Bronchus fibroblast of lung (primary cell): ENCODE measurements around a stretch of chr7.

- RAMPAGE, long total RNA, result no peak
These were observed 2.3 kb upstream of the FSCN3 start for GRCh38 chr7:127591034-127591916.

GRCh38 chr7:127666790-127667575 lies 15.0 kb downstream of the SND1 start:
- RAMPAGE, long total RNA, result no peak

GRCh38 chr7:128028971-128029317 lies 2.3 kb downstream of the LRRC4 start:
- RAMPAGE, long total RNA, result no peak

GRCh38 chr7:128031993-128032740 lies 930 bp upstream of the LRRC4 start:
- RAMPAGE, long total RNA, result no peak

- RAMPAGE, long total RNA, result no peak
These were observed 57.0 kb upstream of the LRRC4 start for GRCh38 chr7:128088258-128088531.

- RAMPAGE, long total RNA, result no peak
These were observed 39.9 kb downstream of the RBM28 start for GRCh38 chr7:128303855-128304164.

GRCh38 chr7:128339500-128340193 lies 4.1 kb downstream of the RBM28 start:
- RAMPAGE, long total RNA, result no peak

DNA sequence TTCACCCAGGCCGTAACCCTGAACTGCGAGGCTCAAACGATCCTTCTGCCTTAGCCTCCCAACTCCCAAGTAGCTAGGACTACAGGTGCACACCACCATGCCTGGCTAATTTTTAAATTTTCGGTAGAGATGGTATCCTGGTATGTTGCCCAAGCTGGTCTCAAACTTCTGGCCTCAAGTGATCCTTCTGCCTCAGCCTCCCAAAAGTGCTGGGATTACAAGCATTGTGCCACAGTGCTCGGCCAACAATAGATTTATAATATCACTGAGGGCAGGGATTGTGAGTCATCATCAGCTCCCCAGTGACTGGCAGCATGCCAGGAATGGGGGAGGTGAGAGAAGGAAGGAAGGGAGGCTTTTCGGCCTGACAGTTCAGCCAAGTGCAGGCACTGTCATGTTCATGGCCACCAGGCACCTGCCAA lies 46.6 kb downstream of the METTL2B start:
- RAMPAGE, long total RNA, result no peak

- RAMPAGE, long total RNA, result no peak
These were observed 16.9 kb downstream of the CALU start for GRCh38 chr7:128755747-128756833.

DNA sequence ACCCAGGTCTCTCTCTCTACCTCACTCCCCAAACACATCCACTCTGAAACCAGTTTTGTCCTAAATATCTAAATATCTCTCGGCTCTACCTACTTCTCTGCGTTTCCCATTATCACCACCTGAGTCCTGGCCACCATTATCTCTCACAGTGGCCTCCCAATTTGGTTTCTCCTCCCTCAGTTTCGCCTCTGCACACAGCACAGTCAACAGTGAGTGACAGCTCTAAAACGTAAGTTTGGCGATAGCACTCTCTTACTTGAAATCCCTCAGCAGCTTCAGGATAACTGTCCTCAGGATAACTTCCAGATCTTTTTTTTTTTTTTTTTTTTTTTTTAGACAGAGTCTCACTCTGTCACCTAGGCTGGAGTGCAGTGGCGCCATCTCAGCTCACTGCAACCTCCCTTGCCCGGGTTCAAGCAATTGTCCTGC lies 1.6 kb upstream of the ATP6V1F start:
- RAMPAGE, long total RNA, result no peak

DNA sequence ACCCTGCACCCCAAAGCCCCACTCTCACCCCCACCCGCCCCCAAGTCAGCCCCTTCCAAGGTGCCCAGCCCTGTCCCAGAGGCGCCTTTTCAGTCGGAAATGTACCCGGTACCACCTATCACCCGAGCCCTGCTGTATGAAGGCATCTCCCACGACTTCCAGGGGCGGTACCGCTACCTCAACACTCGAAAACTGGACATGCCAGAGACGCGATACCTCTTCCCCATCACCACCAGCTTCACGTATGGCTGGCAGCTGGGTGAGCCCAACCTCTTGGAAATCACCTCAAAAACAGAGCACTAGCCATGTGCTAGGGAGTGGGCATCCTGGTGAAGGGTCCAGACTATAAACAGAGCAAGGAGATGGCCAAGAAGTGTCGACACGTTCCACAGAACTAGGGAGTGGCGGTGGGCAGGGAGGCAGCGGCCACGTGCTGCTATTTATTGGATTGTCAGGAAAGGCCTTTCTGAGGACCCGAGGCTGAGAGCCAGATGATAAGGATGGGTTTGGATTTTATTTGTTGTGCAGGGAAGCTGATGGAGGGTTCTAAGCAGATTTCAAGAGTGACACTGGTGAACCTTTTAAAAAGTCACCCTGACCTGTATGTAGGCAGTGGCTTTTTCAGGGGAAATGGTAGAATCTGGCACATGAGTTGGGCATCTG lies 573 bp downstream of the ATP6V1FNB start:
- RAMPAGE, long total RNA, result no peak

DNA sequence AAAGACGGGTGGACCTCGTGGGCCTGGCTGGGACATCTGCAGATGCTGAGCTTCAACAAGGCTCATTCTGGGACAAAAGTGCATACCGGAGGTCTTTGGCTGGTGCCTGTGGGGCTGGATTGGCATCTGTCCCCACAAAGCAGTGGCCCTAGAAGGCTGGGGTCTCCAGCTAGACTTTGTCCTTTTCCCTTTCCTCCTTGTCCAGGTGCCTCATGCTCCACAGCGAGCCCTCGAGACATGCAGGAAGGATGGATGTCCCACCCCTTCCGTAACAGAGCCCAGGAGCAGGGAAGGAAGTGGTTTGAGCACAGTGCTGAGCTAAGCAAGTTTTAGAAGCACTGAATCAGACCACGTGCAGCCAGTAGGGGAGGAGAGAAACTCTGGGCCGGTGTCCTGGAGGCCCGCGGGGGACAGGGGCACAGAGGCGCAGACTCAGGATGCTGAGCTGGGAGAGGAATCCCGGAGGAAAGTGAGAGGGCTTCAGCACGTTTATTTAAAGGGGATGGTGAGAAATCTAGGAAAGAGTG lies 4.6 kb upstream of the IRF5 start:
- RAMPAGE, long total RNA, result no peak

DNA sequence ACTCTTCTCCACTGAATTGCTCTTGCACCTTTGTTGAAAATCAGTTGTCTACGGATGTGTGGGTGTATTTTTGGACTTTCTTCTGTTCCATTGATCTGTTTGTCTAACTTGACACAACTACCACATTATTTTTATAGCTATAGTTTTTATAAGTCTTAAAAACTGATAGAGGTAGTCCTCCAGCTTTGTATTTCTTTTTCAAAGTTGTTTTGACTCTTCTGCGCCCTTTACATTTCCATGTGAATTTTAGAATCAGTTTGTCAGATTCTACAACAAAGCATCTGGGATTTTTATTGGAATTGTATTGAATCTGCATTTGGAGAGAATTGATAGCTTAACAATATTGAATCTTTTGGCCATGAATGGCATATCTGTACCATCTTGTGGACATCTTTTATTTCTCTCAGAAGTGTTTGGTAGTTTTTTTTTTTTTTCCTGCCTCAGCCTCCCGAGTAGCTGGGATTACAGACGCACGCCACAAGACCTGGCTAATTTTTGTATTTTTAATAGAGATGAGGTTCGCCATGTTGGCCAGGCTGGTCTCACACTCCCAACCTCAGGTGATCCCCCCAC lies 54.1 kb downstream of the AHCYL2 start:
- RAMPAGE, long total RNA, result no peak

DNA sequence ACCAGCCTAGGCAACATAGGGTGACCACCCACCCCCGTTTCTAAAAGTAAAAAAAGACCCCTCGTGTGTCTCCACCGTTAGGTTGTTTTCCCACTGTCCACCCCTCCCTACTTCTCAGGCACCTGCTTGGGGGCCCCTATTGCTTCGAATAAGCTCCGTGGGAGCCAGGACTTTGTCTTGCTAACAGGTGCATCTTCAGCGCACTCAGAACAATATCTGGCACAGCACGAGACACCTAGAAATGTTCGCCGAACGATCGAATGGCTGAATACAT lies 636 bp upstream of the NRF1 start:
- RAMPAGE, long total RNA, result no peak

DNA sequence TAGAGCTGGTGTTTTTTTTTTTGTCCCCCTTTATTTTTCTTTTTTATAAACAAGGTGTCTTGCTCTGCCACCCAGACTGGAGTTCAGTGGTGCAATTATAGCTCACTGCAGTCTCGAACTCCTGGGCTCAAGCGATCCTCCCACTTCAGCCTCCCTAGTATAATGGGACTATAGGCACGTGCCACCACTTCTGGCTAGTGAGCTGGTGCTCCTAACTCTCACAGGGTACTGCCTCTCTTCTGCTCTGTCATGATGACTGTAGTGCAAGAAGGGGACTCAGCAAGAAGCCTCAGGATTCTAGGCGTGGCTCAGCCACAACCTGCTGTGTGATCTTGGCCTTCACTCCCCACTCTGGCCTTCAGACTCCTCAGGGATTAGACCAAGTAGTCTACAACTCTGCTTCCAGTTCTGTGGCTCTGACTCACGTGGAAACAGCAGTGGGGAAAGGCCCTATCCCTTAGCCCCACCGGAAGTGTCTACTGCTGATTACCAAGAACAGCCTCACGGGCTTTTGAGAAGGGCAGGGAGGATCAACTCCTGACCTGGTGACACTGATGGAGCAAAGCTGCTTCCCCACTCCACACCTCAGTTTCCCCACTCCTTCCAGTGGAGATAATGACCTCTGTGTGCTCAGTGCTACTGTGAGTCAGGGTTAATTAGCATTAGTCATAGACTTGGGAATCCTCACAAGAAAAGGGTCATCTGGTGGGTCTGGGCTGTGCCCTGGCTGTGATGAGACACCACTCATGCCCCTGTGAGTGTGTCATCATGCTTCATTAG lies 41.2 kb downstream of the ZC3HC1 start:
- RAMPAGE, long total RNA, result no peak

- RAMPAGE, long total RNA, result no peak
These were observed 29.1 kb downstream of the ZC3HC1 start for GRCh38 chr7:130022076-130022496.

GRCh38 chr7:130120526-130121164 lies 50.3 kb downstream of the KLHDC10 start:
- RAMPAGE, long total RNA, result no peak

- RAMPAGE, long total RNA, result no peak
These were observed 28.6 kb downstream of the SSMEM1 start for GRCh38 chr7:130236230-130236650.

- RAMPAGE, long total RNA, result no peak
These were observed 6.6 kb downstream of the CPA2 start for GRCh38 chr7:130273040-130273898.

- RAMPAGE, long total RNA, result no peak
These were observed 8.6 kb downstream of the CPA2 start for GRCh38 chr7:130275087-130275829.